Mammary microvascular endothelial cell (primary cell): ENCODE measurements around the gene ACBD4.

GRCh38 chr17:44542366-44542725 lies 14.9 kb upstream of the FZD2 start:
- RAMPAGE, long total RNA, result no peak

DNA sequence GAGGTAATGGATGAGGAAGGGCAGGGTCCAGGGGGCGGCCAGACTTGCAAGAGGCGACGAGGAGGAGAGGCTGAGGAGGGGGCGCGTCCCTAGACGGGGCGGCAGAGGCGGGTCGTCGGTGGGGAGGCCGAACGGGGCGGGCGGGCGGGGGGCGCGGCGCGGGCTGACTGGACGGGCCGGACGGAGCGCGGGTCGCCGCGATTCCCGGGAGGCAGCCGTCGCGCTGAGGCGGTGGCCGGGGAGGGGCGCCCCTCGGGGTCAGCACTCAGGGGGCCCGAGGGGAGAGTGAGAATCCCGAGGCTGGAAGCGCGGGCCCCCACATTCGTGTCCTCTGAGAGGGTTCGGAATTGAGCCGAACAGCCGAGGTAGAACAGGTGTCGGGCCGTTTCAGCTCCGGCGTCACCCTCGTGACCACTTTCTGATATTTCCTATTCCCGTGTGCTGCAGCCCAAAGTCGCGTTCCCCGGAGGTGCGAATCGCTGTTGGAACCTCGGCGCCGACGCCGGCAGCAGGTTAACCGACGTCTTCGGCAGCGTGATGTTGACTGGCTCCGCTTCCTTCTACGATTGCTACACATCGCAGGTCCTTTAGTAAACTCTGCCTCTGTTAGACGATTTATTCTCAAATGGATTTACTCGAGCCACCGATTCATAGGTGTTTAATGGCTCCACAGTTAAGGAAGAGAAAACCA lies 557 bp downstream of the MEIOC start:
- RAMPAGE, long total RNA, result no peak

GRCh38 chr17:44828992-44829362 lies 1.1 kb downstream of the GJC1 start:
- RAMPAGE, long total RNA, result no peak

DNA sequence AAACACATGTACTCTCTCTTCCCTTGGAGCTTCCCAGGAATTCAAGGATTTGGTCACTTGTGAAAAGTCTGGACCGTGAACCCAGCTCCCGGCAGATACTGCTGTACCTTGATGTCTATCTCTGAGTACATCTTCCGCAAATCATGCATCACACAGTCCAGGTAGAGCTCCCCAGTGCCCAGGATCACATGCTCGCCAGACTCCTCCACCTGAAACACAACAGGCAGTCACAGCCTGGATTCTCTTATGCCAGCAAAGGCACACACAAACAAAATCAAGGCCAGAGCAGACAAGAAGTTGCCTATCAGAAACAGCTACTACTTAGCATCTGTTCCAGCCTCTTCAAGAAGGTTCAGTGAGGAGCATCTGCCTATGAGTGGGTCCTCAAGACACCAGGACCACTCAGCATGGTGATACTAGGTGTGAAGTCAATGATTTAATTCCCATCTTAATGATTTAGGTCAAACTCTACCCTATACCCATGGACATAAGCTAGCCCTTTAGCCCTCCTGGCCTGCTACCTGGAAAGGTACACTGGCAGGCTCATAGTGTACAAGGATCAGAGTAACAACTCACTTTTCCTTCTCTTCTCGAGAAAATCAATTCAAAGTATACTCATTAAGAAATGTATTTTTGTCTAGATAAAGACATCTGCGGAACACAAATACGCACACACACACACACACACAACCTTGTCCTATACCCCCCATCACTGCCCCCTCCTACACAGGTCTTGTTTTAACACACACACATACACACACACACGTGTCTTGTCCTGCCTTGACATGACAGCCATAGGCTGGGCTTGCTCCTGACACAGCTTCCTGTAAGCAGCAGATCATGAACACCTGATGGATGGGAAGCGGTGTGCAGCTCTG lies 11.5 kb downstream of the HIGD1B start:
- RAMPAGE, long total RNA, result no peak

- RAMPAGE, long total RNA, result no peak
Observed at GRCh38 chr17:44900887-44901263, 1.3 kb downstream of the CCDC103 start.

- RAMPAGE, long total RNA, result no peak
Observed at GRCh38 chr17:45040413-45041334, 10.8 kb downstream of the DCAKD start.

- RAMPAGE, long total RNA, result no peak
Observed at GRCh38 chr17:45115306-45115665, 17.0 kb downstream of the PLCD3 start.

- RAMPAGE, long total RNA, result no peak
Observed at GRCh38 chr17:45124463-45124978, 7.8 kb downstream of the PLCD3 start.

DNA sequence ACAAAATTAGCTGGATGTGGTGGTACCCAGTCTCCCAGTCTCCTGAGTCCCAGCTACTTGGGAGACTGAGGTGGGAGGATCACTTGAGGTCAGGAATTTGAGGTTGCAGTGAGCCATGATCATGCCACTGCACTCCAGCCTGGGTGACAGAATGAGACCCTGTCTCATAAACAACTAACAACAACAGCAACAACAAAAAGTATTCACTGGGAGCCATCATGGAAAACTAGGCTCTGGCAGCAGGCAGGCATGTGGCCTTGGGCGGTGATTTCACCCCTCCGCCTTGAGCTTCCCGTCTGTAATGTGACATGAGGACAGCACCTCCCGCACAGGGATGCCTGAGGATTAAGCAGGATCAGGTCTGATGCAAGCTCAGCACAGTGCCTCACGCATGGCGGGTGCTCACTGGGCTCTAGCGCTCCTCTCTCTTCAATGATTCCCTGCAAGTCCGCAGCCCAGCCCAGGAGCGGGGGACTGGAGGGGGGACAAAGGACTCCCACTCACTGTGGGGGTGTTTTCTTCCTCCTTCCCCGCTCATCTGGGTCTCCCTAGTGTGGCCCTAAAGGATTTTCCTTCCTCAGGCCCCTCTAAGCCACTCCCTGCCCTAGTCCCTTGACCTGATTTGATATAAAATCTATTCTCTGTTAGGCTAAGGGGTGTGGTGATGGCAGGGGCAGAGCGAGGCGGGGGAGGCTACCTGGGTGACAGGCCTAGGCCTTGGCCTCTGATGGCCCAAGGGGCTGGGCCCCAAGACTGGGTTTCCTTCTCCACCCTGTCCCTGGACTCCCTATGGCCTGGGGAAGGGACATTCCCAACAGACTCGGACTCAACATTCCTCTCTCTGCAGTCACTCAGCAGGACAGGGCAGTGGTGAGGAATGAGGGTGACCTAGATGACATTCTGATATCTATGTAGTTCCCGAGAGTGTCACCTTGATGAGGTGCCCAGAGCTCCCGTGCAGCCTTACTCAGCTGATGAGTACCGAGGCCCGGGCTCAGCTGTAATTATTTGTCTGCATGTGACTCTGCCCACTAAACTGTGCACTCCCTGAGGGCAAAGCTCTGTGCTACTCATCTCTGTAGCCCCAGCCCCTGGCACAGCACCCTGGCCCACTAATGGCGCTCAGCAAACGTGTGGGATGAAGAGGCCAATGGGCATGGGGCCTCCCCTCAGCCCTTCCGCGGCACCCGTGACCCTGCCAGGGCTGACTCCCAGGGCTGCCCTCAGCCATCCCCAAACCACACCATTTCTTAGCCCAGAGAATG lies 2.6 kb downstream of the PLCD3 start:
- RAMPAGE, long total RNA, result no peak

- RAMPAGE, long total RNA, result start-site peak on the plus strand at chr17:45135647-45135692, 79 and 9 reads in 2 replicates
Observed at GRCh38 chr17:45135181-45135972, at the start of gene ACBD4. Gene ACBD4 (plus strand): TSS chr17:45135687.

DNA sequence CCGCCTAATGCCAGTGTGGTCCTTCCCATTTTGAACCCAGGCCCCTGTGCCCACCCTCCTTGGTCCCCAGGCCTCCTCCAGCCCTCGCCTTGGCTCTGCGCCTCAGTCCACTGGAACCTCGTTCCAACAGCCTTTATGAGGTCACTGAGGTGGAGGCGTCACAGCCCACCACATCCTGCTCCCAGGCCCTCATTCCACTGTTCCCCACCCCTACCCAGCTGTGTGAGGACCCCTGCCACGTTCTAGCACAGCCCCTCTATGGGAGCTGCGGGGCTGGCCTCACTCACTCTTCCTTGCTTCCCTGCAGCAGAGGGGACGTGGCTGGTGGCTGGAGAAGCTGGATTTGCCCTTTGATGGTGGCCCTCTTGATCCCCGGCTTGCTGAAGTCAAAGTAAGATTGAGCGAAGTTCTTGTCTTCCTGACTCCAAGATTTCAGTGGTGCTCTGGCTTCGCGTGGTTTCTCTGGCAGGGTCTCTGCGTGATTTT lies 7.0 kb downstream of the SPATA32 start:
- RAMPAGE, long total RNA, result no peak

DNA sequence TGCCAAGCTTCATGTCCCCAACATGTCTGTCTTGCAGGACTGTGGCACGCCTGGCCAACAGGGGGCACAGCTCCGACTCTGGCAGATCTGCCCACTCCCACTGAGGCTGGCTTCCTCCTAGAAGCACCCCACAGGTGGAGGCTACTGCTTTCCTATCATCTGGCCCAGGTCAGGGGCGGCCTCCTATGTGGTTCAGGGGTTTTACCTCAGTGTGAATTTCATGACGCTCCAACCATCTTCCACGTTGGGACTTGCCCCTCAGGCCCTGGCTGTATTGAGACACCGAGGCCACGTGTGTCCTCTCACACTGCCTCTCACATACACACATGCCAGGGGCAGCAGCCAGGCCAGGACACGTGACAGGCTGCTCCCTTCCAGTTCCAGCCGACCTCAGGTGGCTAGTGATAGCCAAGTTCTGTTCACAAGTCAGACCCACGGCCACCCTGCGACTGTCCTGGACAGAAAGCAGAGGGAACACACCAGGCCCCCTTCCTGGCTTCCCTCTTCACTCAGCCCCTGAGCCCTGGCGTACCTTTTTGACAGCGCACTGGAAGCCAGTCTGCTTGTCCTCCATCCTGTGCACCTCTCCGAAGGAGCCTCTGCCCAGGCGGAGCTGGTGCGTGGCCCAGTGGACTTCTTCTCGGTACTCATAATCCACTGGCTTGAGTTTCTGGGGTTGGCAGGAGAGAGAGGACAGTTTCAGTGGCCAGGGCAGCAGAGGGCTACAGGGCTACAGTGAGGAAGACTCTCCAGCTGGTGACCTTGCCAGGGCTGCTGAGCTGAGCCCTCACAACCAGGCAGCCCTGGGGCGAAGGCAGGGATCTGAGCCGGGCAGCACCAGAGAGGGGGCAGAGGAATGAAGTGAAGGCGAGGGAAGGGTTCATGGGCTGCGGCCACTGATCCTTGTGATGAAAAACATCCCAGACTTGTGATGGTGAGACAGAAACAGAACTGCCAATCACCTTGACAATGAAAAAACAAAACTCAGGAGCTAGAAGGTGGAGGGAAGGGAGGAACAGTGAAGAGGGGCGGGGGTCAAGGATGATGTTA lies 22.7 kb upstream of the SPATA32 start:
- RAMPAGE, long total RNA, result no peak

DNA sequence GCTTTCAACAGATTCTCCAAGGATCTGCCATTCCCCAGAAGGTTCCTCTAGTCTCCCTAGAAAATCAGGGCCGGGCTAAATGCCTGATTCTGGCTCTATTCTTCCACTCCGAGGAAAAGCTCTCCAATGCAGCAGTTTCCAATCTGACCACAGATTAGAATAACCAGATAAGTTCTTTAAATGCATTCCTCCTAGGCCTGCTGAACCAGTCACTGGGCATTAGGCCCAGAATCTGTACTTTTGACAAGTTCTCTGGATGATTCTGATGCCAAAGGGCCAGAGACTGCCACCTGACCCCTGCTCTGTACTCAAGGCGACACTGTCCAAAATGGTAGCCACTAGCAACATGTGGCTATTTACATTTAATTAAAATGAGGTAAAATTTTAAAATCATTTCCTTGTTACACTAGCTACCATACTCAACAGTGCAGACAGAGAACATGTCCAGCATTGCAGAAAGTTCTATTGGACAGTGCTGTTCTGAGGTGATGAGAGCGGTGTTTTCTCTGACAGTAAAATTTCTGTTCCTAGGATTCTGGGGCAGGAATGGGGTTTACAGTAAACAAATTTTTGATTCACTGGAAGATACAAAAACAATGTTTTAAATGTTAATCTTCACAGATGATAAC lies 22.2 kb downstream of the MAP3K14 start:
- RAMPAGE, long total RNA, result no peak

GRCh38 chr17:45411490-45412832 lies 20.7 kb downstream of the ARHGAP27 start:
- RAMPAGE, long total RNA, result no peak

DNA sequence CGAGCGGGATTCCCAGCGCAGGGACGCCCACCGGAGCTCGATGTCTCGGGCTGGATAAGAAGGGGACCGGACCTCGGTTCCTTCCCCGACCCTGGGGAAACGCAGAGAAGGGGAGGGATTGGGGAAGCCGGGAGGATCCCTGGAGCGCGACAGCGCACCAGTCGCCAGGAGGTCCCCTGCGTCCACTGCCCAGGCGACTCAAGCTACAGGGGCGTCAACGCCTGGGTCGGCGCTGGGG lies 492 bp downstream of the ARHGAP27 start:
- RAMPAGE, long total RNA, result no peak

DNA sequence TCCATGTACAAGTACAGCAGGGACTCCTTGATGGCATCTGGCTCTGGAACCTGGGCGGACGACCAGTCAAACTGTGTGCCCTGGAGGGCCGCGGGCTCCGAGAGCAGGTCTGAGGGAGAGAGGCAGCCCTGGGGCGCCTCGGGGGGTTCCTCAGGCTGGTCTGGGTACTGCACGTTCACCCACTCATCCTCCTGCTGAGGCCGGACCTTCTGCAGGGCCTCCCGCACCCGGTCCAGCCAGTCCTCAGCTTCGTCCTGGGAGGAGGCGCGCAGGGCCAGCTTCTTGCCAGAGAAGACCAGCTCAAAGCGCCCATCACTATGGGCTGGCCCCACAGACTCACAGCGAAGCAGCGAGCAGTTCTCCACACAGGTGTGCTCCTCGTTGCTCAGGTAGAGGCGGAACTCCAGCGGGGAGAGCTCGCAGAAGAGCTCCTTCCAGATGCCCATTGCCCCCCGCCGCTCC lies 21.1 kb upstream of the ARHGAP27 start:
- RAMPAGE, long total RNA, result no peak

- RAMPAGE, long total RNA, result no peak
Observed at GRCh38 chr17:45585046-45585437, 94.5 kb upstream of the PLEKHM1 start.

DNA sequence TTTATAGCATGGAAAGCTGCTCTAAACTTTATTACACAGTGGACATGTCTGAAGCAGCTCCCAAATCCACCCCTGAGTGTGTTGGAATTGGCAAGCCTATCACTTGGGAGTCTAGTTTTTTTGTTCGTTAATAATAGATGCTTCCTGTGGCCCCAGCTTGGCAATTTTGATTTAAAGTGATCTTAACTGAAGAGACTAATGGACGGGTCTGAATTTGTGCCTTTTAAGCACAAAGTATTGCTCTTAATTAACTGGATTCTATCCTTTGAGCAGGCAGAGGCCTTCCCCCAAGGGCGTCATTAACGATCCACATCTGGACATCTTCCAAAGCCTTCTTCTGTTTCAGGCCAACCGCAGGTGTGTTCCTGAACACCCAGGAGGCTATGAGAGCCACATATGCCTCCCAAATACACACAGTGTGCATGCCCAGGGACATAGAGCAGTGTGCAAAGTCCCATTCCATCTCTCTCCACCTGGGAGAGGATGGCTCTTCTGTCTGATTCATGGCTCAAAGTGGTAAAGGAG lies 42.2 kb downstream of the MAPT start:
- RAMPAGE, long total RNA, result no peak

DNA sequence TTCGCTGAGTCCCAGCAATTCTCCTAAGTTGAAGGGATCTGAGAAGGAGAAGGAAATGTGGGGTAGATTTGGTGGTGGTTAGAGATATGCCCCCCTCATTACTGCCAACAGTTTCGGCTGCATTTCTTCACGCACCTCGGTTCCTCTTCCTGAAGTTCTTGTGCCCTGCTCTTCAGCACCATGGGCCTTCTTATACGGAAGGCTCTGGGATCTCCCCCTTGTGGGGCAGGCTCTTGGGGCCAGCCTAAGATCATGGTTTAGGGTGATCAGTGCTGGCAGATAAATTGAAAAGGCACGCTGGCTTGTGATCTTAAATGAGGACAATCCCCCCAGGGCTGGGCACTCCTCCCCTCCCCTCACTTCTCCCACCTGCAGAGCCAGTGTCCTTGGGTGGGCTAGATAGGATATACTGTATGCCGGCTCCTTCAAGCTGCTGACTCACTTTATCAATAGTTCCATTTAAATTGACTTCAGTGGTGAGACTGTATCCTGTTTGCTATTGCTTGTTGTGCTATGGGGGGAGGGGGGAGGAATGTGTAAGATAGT lies 28.0 kb downstream of the STH start:
- RAMPAGE, long total RNA, result no peak

DNA sequence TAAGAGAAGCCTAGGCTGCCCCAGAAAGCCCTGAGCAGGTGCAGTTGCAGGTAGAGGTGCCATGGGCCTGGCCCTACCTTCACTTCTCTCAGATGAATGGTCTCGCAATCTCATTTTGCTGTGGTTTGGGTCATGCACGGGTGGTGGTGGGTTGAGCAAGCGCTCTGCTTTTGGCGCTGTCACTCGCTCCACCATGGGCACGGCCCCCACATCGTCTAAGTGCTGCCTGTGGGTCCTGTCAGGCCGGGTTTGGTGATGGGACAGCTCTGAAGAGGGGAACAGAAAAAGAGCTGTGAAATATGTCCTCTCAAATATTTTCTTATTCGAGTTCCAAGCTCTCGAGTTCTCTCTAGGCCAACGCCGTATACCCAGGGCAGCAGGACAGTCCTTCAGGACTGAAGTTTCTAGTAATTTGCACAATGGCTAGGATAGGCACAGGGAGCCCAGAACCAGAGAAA lies 39.9 kb downstream of the STH start:
- RAMPAGE, long total RNA, result no peak